Ascending aorta (tissue), 1 donor: ENCODE measurements around a stretch of chr11.

DNA sequence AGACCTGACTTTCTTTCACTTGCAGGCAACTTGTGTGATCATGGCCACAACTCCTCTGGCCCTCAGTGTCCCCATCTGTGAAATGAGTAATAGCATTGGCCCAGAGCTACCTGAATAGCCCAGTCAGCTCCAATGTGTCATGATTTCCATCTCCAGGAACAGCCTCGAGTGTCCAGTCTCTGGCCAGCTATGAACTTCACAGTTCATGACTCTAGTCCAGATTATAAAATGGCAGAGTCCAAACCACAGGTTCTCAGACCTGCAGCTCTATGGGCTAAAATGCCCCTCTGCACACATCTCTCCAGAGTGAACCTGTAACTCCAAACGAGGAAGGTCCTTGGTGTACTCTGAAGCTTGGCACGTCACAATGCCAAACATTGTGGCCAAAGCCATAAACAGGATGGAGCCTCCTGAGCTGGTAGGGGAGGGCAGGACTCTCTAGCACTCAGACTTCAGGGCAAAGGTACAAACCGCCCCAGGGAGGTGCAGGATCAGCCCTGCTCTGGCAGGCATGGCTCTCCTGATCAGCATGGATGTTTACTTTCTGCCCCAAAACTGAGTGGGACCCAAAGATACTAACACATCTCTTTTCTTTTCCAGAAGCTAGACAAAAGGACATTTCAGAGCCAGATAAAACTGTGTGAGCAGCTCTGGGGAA is 2.4 kb downstream of the SCUBE2 start:
- PRO-cap: no peak

GRCh38 chr11:9180719-9181411 is 84.3 kb downstream of the DENND5A start:
- PRO-cap: no peak

DNA sequence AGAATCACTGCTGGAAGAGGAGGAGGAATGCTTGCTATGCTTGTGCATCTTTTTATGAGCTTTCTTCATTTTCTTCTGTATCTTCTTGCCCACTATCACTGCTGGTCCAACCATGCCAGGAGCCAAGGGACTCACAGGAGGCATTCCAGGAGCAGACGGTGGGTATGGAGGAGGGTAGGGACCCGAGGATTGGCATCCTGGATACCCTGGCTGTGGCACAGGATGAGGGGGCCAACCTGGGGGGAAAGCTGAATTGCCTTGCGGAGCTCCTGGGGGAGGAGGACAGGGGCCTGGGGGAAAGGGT is 3.2 kb downstream of the TMEM41B start:
- PRO-cap: no peak

- PRO-cap: bidirectional peak, plus-strand start at chr11:9460985, minus-strand start at chr11:9460656
These were observed 342 bp upstream of the ZNF143 start for GRCh38 chr11:9460475-9460865.

DNA sequence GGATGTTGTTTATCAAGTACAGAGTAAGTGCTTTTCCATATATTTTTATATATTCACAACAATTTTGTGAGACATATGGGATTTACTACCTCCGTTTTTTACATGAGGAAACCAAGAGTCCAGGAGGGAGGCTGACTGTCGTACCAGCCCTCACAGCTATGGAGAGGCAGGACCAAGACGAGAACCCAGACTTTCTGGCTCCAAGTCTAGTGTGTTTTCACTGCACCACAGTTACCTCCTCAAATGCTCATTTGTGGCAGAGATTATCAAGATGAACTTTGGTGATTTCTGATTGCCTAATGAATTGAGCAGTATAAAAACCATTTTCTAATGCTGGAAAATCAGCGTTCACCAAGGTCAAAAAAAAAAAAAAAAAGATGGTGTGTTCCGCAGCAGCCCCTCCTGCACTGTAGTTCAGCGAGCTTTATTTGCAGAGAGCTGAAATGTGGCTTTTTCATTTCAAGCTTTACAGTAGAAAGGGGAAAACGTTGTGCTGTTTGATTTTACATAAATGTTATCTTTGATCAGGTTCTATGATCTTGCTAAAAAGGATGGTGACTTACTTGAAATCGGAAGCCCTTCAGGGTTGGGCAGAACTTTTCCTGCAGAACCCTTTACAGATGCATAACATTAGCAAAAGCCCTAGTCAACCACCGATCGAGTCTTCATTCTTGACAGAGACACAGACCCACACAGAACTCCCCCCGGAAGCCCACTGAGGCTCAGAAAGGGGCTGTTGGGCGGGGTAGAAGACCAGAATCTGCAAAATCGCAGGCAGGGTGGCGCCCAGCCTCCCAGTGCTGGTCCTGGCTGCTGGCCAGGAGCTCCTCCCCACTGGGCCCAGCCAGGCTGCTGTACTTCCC is 44.6 kb upstream of the WEE1 start:
- PRO-cap: no peak

DNA sequence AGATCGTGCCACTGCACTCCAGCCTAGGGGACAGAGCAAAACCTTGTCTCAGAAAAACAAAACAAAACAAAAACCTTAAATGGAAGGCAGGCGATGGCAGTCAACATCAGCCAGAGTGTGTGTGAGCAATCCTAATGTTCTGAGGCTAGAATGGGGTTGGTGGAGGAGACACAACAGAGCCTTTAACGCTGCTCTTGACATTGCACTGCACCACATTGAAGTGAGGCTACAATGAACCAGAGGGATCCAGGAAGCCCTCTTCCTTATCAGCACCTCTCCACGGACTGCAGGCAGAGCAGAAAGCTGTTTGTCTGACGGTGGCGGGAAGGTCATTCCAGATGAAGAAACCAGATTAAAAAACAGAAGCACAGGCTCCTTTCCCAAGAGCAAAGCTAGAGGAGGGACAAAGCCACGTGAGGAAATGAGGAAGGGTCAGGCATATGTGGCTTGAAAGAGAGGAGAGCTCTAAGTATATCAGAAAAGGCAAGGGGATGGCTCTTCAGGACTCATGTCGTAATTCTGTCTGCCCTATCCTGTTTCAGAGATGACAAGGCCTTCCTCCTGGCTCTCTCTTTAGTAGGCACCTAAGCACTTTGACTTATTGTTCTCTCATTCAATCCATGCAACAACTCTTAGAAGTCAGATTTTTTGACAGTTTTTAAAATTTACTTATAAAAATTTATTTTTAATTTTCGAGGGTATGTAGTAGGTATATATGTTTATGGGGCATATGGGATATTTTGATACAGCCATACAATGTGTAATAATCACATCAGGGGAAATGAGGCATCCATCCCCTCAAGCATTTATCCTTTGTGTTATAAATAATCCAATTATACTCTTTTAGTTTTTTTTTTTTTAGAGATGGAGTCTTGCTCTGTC is 21.5 kb upstream of the WEE1 start:
- PRO-cap: no peak

DNA sequence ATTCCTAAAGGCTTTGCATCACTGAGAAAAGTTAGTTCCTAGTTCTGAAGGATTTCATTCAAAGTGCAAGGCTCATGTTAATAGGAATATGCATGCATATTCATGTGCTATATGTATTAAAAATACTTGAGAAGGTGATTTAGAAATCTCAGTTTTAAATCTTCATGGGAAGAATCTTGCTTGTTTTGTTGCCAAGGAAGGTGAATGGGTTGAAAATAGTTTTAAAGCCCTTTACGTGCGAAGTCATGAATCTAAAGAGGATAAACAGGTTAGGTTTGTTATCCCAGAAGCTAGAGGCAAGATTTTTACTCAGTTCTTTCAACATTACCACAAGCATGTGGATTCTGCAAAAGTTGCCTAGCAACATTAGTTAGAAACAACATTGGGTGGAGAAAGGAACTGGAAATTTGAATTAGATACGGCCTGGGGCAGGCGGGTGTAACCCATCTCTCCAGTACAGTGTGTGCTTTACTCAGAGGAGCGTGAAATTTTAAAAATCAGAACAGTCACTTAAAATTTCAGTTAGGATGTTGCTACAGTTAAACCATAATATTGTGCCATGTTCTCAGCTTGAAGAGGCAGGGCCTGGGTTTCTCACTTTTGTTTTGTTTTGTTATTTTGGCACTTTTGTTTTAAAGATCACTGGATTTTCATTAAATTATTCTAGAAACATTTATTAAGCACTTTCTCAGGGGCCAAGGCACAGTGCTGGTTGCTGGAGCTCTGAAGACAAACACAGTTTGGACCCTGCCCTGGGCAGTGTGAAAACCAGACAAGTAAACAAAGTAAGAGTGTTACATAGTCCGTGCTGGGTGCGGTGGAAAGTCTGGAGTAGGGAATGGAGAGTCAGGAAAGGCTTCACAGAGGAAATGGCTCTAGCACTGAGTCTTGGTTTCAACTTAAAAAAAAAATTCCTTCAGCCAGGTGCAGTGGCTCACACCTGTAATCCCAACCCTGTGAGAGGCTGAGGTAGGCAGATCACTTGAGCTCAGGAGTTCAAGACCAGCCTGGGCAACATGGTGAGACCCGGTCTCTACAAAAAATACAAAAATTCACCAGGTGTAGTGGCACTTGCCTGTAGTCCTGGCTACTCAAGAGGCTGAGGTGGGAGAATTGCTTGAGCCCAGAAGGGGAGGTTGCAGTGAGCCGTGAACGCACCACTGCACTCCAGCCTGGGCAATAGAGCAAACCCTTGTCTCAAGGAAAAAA is 4.4 kb upstream of the WEE1 start:
- PRO-cap: unidirectional peak, plus-strand start at position 404 of the sequence

DNA sequence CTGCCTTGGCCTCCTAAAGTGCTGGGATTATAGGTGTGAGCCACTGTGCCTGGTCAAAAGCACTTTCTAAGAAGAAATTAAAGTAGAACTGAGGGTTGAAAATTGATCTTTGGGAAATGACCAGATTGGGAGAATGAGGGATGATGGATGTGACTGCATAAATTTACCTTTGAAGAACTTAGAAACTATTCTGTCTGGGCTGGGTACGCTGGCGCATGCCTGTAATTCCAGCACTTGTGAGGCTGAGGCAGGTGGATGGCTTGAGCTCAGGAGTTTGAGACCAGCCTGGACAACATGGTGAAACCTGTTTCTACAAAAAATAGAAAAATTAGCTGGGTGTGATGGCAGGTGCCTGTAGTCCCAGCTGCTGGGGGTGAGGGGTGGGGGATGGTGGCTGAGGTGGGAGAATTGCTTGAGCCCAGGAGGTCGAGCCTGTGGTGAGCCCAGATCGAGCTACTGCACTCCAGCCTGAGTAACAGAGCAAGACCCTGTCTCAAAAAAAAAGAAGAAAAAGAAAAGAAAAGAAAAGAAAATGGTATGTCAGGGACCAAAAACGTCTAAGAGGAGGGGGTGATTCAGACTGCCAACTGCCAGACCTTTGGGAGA is 19.1 kb downstream of the SWAP70 start:
- PRO-cap: no peak

DNA sequence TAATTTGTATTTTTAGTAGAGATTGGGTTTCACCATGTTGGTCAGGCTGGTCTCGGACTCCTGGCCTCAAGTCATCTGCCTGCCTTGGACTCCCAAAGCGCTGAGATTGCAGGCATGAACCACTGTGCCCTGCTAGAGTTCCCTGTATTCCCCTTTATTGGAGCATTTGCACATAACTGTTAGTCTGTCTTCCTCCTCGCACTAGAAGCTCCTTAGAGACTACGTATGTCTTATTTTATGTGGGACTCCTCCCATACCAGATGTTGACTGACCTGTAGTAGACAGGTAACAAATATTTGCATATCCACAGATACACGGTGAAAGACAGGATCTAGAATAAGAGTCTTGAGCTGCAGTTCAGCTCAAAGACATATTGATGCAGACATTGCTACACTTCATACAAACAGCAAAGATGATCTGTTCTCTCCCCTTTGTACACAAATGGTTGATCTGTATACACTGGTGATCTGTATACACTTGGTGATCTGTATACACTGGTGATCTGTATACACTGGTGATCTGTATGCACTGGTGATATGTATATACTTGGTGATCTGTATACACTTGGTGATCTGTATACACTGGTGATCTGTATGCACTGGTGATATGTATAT is 40.8 kb downstream of the SWAP70 start:
- PRO-cap: no peak

- PRO-cap: no peak
These were observed 305.6 kb downstream of the SWAP70 start for GRCh38 chr11:9969406-9969993.

DNA sequence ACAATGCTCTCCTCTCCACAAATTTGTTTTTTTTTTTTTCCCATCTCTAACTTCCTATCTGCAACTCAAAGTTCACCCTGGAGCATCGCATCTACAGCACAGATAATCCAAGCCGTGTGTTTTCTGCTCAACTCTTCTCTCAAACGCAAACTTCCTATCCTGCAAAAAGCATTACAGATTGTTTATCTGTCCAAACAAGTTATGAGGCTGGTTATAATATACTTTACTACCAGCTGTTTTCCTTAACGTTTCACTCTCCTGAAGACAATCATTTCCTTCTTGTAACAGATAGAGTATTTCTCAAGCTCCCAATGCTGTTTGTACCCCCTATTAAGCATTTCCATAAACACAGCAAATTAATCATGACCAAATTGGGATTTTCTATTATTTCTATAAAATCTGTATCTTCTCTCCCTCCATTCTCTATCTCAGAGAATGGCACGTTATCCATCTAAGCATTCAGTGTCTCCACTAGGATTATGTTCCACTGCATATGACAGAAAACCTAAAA is 84.7 kb downstream of the SBF2 start:
- PRO-cap: no peak

GRCh38 chr11:10272063-10272540 is 21.9 kb downstream of the SBF2 start:
- PRO-cap: no peak

DNA sequence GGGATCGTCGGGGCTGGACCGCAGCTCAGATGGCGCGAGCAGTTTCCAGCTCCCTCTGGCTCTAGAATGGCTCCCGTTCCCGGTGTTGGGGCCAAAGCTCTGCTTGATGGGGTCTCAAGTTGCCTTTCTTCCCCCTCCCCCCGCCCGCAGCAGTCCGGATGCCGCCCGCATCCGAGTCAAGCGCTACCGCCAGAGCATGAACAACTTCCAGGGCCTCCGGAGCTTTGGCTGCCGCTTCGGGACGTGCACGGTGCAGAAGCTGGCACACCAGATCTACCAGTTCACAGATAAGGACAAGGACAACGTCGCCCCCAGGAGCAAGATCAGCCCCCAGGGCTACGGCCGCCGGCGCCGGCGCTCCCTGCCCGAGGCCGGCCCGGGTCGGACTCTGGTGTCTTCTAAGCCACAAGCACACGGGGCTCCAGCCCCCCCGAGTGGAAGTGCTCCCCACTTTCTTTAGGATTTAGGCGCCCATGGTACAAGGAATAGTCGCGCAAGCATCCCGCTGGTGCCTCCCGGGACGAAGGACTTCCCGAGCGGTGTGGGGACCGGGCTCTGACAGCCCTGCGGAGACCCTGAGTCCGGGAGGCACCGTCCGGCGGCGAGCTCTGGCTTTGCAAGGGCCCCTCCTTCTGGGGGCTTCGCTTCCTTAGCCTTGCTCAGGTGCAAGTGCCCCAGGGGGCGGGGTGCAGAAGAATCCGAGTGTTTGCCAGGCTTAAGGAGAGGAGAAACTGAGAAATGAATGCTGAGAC is 1.5 kb downstream of the ADM start:
- PRO-cap: unidirectional peak, minus-strand start at position 68 of the sequence; unidirectional peak, minus-strand start at position 373 of the sequence

GRCh38 chr11:10351463-10352181 is 46.7 kb downstream of the ADM start:
- PRO-cap: unidirectional peak, plus-strand start at chr11:10352021

DNA sequence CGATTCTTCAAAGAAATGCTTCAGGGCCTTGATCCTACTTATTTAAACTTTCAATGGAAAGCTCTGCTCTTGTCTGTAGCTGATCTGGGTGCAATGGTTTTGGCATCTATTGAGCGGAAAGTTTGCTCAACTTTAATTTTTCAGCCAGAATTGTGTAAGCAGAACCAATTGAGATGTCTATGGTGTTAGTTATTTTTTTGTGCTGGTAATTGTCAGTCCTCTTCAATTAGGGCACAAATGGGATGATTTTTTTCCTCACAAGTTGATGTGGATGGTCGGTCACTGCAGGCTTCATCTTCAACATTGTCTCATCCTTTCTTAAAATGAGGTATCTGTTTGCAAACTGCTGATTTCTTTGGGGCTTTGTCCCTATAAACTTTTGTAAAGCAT is 67.5 kb downstream of the ADM start:
- PRO-cap: no peak

DNA sequence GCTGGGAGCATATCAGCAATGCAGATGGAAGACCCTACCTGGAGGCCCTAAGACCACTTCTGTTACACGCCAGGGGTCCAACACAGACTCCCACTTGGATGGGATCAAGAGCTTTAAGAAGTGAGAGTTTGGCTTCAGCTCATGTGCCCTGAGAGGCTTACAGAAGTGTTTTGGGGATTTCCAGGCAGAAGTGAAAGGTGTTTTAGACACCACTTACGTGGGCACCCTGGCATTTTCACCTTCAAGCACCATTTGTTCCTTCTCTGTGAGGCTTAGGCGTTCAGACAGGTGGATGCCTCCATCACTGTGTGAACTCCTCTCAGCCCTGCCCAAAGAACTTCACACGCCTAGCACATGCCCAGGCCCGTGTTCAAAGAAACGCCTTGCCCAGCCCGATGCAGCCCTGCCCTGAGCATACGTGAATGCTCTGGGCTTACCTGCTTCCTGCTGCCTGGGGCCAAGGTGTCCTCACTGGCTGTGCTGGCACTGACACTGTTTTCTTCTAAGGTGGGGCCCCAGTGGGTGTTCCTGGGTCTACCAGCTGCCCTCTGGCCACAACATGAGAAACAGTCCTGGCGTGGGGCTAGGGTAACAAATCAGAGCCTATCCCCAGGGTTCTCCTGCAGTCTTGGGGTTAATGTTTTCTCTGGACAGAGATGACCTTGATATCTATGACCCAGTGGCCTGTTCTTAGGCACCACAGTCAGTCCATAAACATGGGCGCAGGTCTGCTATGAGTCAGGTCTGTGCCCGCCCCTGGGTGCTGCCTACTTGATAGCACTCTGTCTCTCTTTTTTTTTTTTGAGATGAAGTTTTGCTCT is 34.0 kb downstream of the AMPD3 start:
- PRO-cap: no peak

GRCh38 chr11:10580461-10581104 is 12.1 kb upstream of the LYVE1 start:
- PRO-cap: no peak

- PRO-cap: no peak
These were observed 20.4 kb upstream of the LYVE1 start for GRCh38 chr11:10588723-10589442.

DNA sequence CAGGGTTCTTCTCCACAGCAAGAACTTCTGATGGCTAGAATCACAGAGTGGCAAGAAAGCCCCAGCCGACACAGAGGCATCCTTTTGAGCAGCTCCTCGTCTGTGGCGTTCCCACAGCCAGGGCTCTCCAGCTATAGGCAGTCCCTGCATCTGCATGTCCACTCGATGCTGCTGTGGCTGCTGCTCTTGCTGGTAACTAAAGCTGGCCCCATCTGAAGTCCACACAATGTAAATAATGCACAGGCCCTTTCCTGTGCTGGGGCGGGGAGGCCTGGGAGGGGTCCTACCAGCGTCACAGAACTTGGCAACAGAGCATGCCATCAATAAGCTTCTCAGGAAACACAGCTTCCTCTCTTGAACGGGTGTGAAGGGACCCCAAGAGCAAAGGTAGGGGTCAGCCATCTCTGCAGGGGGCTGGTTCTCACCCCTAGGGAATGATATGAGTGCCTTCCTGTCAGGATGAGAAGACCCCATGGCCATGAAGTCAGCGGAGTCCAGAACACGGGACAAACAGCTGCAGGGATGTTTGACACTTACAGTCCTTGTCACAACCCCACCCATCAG is 39.0 kb upstream of the LYVE1 start:
- PRO-cap: no peak

DNA sequence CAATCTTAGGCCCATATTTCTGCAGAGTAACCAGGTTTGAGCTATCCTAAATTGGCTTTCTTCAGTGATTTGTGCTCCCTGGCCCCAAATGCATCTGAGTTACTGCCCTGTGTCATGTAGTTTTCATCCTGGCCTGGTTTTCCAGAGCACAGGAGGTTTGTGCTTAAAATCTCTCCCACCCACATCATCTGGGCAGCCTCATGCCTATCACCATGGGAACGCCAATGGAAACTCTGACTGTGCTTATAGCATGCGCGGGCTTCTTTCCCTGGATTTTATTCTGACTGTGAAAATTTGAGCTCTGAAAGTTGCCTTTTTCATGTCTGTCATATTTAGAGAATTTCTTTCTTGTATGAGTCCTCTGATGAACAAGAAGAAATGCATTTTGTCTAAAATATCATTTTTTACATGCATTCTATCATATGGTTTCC is 55.3 kb downstream of the IRAG1 start:
- PRO-cap: bidirectional peak, plus-strand start at position 278 of the sequence, minus-strand start at position 130 of the sequence